ENCODE measurements around the gene ZNF750.

DNA sequence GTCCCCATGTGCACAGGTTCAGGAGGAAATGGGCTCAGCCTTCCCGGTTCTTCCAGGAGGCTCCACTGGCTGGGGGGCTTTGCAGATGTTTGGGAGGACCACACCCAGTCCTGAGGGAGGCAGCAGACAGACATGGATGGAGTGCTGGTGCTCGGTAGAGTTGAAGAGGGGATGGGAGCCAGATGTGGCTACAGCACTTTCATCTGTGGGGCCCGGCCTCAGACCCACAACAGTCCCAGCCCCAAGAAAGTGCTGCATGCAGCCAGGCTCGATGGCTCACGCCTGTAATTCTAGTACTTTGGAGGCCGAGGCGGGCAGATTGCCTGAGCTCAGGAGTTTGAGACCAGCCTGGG lies 21.8 kb downstream of the NARF start:
- RRBS: 96% methylated on average over 1 of the region's 7 CpGs

DNA sequence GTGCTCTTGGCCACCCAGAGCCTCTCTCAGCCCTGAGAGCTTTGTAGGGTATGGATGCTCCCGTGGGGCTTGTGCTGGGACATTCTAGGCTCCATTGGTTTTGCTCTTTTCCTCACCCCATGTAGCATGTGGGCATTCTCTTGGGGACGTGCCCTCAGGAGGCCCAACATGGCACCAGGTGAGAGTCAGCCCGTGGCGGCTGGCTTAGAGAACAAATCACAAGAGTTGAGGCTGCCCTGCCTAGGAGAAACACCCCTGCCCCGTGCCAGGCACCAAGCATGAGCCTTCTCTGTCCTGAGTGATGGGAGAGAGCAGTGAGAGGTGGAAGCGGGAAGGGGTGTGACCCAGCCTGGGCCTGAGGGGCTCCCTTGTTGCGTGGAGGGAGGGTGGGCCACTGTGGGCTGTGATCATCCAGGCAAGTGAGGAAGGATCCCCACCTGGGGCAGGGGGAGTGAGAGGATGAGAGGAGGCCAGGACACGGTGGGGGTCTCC lies 27.2 kb downstream of the NARF start:
- RRBS: no CpG with 5 or more reads among the region's 8 CpGs

- RRBS: 21% methylated on average over 1 of the region's 25 CpGs
Measured at GRCh38 chr17:82496275-82496912, 23.1 kb upstream of the FOXK2 start.

DNA sequence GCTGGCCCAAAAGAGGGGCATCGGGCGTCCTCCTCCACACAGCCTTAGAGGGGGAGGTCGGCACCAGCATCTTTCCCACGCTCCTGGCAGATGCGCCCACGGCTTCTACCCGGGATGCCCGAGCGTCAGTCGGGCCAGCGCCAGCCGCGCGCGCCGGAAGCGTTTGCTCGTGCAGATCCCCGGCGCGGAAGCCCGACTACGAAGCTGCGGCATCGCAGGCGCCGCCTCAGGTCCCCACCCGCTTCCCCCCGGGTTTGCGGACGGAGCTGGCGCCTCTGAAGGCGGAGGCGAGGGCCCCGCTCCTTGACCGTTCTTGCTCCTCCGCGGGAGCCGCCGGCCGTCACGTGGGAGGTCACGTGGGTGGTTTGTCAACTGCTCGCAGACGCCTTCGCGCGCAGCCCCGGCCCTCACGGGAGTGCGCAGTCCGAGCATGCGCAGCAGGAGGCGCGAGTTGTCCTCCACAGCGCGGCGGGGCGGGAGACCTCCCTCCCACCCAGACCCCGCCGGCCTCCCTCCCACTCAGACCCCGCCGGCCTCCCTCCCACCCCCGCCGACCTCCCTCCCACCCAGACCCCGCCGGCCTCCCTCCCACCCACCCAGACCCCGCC lies 22.5 kb upstream of the FOXK2 start:
- RRBS: 1% methylated on average over 54 of the region's 68 CpGs

- RRBS: no CpG with 5 or more reads among the region's 13 CpGs
Measured at GRCh38 chr17:82534153-82534923, 14.8 kb downstream of the FOXK2 start.

DNA sequence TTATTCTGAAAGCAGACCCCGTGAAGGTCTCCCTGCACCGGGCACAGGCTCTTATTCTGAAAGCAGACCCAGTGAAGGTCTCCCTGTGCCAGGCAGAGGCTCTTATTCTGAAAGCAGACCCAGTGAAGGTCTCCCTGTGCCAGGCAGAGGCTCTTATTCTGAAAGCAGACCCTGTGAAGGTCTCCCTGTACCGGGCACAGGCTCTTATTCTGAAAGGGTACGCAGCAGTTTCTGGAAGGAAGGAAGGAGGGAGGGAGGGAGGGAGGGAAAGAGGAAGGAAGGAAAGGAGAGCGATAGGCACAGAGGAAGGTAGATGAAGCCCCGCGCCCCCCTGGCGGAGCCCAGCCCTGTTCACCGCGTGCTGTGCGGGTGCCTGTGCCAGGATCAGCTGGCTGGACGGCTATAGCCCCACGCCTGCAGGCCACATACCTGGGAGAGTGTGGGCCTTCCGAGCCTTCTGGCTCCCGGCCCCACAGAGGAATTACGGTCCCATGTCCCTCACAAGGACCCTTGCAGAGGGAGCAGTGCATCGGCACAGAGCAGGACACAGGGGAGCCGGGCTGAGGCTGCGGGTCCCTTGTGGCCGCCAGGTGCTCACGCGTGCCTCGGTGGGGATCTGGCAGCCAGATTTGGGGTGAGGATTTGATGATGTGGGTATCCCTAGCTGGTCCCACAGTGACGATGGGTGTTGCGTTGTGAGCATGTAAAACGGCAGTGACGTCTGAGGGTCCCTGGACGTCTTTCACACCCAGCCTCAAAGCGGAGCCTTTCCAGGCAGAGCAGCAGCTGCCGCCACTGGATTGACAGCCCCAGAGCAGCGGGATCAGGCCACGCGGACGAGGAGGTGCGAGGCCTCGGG lies 54.9 kb downstream of the WDR45B start:
- RRBS: 14% methylated on average over 4 of the region's 36 CpGs

DNA sequence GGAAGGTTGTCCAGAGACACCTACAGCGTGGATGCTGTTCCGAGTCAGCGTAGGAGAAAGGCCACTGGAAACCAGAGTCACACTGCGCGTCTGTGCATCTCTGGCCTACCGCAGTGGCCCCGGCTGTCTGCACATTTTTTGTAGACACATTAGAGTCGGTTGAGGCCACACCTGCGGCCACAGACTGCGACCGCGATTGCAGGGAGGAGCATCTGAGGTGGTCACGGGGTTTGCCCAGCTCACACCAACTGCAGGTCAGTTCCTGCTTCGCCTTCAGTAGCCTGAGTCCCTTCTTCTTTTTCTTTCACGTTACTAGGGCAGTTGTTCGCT lies 52.3 kb downstream of the WDR45B start:
- RRBS: 100% methylated on average over 3 of the region's 16 CpGs

- RRBS: no CpG with 5 or more reads among the region's 11 CpGs
Measured at GRCh38 chr17:82643807-82644610, 4.2 kb downstream of the WDR45B start.

GRCh38 chr17:82751038-82751300 lies 896 bp upstream of the TBCD start:
- RRBS: no CpG with 5 or more reads among the region's 29 CpGs

GRCh38 chr17:82786222-82786729 lies 34.4 kb downstream of the TBCD start:
- RRBS: no CpG with 5 or more reads among the region's 10 CpGs

DNA sequence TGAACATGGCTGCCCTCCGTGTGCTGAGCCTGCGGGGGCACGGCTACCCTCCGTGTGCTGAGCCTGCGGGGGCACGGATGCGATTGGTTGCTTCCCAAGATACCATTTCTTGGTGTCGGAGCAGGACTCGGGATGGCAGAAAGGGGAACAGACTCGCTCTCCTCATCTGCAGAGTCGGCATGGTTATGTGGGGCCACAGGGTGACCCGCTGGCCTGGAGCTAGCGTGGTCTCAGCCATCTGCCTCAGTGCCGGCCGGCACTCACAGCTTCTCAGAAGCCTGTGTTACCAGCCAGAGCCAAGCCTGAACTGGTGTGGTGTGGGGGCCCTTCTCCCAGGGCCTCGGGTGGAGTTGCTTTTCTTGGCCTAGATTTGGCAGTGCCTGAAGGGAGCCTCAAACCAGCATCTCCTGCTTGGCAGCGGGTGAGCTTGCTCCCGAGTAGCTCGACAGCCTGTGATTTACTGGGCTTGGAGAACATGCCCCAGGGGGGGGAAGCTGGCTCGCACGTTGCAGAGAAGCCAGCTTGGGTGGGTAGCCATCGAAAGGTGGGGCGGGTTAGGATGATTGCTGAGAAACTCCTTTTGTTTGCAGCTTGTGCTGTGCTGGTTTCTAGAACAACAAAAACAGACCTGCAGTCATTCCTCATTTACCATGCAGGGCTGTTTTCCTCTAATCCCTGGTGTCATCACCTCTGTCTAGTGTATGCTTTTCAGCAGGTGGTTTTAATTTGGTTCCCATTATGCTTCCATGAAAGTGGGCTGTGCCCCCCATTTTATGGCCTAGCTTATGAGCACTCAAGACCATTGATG lies 42.1 kb downstream of the TBCD start:
- RRBS: no CpG with 5 or more reads among the region's 23 CpGs

DNA sequence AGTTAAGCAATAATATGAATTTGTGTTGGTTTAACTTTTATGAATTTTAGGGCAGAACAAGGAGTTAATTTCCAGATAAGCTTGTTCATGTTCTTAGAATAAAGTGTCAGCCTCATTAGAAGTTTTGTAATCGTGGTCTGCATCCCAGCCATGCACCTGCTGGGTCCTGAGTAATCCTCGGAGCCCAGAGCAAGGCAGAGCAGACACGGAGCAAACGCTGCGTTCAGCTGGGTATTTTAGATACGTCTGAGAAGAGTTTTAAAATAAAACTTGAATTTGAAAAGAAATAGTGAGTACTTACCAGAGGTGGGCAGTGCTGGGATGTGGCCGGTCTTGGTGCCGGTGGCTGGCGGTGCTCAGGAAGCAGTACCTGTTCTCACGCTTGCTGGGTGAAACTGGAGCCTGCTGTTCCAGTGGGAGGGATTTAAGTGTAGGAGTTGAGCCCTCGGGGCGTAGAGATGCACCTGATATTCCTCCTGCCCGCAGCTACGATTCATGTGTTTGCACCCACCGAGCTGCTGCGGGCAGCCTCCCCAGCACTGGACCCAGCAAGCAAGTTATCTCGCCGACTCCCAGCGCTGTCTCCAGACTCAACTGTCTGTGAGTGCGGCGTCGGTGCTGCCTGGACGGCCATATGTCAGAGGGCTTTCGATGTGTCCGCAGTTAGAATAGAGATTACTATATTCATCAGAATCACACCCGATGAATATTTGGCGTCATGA lies at the start of gene ZNF750:
Gene ZNF750, minus strand, starts transcription at position 397 of the 722 bp plus-strand sequence.
- RRBS: no CpG with 5 or more reads among the region's 27 CpGs

DNA sequence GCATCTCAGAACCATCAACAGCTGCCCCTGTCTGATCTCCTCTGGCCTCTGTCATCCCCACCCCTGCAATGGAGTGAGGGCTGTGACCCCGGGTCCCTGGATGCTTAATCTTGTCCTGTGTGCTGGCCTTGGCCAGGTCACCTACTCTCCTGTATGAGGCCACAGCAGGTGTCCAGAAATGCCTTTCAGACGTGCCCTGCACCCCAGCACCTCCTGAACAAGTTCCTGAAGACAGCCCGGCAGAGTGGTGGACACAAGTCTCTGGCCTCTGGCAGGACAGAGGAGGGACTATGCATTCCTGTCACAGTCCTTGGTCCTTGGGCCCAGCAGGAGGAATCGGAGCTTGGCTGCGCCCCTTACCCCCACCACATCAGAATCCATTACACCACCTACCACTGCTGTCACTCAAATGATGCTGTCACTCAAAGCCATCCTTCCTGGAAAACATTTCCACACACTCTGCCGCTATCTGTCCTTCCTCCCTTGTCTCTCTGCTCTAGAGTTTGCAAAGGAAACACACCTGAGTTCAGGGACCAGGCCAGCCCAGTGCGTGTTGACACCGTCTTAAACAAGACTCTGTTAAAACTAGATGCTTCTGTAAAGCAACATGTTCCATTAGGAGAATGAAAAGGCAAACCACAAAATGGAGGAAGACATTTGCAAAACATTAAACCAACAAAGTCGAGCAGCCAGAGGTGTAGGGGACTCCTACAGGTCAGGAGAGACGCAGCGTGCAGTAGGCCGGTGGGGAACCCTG lies 104.0 kb downstream of the B3GNTL1 start:
- RRBS: no CpG with 5 or more reads among the region's 12 CpGs

DNA sequence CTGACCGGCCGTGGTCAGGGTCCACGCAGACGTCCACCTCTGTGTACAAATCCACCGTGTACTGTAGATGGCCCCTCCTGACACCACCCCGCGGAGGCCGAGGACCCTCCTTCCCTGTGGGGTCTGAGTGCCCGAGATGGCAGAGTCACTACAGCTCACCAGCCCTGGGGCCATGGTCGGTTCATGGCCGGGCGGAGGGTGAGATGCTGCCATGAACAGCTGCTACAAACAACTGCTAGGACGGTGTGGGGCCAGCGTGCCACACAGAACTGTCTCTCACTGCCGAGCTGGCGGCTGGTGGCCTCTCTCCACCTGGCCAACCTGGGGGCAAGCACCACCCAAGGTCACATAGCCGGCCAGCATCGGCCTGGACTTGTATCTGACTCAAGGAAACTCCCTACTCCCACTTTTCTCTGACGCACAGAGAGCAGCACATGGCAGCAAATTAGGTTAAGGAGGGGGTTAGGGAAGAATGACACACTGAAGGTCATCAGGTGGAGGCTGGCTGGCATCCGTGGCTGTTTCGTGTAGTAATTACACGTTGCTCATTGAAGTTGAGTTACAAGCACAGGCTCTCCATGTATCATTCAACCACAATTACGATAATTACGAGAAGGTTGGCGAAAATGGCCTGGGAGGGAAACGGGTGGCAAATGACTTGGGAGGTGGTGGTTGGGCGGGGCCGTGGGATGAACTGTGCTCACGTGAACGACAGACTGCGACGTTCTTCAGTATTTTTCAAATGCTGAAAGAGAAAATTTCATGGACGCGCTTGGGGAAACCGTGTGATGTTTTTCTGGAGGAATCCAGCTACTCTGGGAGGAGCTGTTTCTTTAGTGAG lies 4.2 kb upstream of the METRNL start:
- RRBS: no CpG with 5 or more reads among the region's 35 CpGs

GRCh38 chr17:83081106-83081677 lies 1.8 kb downstream of the METRNL start:
- RRBS: 1% methylated on average over 32 of the region's 56 CpGs

DNA sequence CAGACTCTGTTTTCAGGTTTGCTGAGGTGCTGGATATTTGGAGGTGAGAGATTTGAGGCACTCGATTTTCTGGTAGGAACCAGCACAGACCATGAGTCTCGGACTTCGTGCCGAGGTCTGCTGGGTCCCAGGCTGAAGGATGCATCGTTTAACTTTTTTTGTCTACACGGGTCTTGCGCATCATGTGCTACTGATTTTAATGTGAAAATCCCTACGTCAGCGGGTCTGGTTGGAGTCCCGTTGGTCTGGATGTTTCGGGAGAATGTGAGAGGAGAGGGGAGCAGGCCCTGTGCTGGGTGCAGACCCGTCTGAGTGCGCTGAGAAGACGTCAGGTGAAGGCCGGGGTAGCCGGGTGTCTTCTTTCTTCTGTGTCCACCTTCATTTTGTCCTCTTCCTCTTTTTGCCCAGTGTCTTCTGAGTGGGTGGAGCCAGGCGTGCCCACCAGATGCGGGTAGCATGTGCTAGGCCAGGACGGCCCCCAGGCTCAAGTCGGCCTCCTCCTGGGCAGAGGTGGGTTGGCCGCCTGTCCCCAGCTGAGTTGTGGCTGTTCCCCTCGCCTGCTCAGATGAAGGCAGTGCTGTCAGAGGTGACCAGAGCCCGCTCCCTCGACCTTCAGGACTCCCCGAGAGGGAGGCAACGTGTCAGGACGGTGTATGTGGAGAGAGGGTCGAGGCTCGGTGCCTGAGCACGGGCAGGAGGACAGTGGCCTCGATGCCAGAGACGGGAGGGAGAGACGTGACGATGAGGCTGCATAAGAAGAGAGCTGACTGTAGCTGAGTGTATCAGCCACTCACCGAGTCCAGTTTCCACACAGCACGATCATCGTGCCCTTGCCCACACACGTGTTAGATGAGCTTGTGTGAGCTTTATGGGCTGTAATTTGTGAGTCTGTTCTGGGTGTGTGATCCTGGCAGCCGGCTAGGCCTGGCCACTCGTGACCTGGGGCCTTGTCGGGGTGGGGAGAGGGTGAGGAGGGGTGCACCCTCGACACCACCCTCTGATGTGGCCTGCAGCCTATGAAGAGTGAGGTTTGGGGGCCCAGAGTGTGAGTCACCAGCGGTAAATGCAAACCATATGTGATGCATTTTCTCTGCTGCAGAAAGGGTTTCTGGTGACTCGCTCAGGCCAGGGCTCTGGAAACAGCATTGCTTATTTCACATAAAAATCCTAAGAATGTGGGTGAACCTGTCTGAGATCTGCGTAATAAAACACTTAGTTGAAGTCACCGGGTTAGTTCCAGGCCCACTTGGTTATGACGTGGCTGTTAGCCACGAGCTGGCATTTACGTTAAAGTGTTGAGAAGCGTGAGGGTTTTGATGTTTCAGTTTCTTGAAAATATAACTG lies 3.7 kb downstream of the METRNL start:
- RRBS: no CpG with 5 or more reads among the region's 50 CpGs

GRCh38 chr17:83099297-83100155 lies 20.1 kb downstream of the METRNL start:
- RRBS: 6% methylated on average over 33 of the region's 38 CpGs

- RRBS: no CpG with 5 or more reads among the region's 11 CpGs
Measured at GRCh38 chr17:83115838-83116080, 36.4 kb downstream of the METRNL start.

DNA sequence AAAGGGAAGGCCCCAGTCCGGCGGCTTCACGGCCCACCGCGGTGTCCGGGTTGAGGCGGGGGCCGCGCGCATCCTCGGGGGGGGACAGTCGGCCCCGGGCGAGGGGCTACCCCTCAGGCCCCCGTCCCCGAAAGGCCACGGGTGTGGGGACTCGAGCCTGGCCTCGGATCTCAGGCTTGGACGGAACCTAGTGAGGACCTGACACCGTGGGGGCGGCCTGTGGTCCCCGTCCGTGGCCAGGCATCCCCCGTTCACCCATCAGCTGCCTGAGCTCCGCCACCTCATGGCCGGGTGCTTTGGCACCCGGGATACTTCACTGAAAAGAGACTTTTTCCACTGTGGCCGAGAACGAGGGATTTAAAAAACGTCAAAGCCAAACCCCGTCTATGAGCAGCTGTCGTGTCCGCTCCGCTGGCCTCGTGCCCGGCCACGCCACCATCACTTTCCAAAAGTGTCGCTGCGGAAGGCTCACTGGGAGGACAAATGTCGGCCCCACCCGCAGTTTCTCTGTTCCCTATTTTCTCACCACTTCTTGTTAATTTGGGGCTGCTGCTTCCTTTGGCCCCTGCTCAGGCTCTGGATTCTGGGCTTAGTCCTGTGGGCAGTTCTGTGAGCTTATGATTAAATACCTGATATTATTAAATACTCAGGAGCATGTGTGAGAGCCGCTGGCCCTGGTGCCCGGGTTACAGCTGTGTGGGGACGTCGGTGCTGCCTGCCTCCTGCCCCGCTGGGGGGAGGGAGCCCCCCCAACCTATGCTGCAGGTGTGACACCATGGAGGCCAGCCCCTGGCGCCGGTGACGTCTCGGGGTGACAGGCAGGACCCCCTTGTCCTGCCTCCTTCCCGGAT lies 73.8 kb downstream of the METRNL start:
- RRBS: 39% methylated on average over 21 of the region's 52 CpGs

DNA sequence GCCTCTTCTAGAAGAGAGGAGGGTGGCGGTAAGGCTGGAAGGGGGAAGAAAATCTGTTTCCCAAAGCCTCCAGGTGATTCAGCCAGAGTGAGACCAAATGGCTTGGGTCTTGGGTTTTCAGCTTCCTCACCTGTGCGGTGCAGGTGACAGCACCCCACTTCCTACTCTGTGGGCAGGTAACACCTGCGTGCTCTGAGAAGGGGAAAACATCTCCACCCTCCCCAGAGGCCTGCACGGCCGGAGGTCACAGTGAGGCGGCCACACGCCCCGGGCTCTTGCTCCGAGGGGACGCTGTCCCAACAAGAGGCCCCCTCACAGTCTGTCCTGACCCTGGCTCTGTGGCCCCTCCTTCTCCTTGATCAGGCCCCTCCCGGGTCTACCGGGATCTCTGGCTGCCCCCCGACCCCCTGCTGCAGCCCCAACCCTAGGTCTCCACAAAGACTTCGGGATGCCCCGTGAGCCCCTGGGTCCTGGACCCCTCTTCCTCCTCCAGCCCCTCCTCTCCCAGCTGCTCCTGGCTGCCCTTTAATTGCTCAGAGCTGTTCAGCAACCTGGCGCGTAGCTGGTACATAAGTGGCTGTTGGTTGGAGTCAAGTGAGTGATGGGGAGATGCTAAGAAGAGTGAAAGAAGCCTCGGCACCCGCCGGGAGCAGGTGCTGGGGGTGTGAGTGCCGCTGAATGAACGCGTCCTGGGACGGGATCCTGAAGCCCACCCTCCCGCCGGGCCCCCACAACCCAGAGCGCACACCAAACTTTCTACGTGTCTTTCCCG lies 119.5 kb downstream of the METRNL start:
- RRBS: 82% methylated on average over 10 of the region's 29 CpGs

Data from hTERT-HM (cell line).